ENCODE measurements around a stretch of chr7.

GRCh38 chr7:8143432-8144440 is 118.2 kb downstream of the ICA1 start:
- RRBS: no CpG with 5 or more reads among the region's 13 CpGs

- RRBS: no CpG with 5 or more reads among the region's 4 CpGs
Observed at GRCh38 chr7:9863405-9863885, 1076.5 kb downstream of the NDUFA4 start.

GRCh38 chr7:9889201-9889748 is 1050.7 kb downstream of the NDUFA4 start:
- RRBS: no CpG with 5 or more reads among the region's 3 CpGs

DNA sequence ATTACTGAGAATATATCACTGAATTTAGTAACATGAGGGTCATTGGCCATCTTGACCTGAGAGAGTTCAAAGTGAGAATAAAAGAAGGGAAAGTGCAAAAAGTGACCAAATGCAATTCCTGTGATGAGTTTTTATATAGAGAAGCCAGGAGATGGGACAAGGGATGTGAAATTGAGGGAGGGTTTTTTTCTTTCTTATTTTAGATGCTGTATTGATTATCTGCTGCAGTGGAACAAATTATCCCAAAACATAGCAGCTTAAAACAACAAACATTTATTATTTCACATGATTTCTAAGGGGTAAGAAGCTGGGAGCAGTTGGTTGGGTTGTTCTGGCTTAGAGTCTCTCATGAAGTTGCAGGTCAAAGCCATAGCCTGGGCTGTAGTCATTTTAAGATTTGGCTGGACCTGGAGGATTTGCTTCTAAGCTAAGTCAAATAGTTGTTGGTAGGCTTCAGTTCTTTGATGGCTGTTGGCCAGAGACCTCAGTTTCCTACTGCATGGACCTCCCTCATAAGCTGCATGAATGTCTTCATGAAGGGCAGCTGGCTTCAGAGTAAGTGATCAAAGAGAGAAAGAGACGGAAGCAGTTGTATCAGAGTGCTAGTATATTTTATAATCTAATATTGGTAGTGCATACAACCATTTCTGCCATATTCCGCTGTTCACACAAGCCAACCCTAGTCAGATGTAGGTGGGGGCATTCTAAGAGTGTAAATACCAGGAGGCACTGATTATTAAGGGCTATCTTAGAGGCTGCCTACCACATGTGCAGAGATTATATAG is 23.8 kb downstream of the PHF14 start:
- RRBS: no CpG with 5 or more reads among the region's 2 CpGs

GRCh38 chr7:11022769-11023003 is 49.0 kb downstream of the PHF14 start:
- RRBS: no CpG with 5 or more reads among the region's 3 CpGs

- RRBS: no CpG with 5 or more reads among the region's 5 CpGs
Observed at GRCh38 chr7:11152325-11152959, 178.8 kb downstream of the PHF14 start.

DNA sequence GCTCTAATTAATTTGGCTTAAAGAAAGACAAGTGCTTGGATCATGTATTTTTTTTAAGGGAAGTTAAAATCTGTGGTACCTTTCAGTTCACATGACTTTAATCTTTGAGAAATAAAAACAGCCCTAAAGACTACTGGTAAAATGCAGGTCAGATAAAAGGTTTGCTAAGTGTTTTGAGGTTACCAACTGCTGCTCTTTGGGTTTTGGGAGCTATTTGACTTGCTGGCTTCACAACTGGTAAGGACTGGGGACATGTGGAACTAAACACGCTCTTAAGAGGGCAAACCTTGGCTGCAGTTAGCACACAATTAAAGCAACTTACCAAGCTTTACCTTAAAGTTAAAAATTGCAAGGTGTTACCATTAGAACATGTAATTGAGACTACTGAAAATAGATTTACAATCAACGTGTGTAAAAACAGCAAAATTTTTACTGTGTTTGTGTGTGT is 220.2 kb downstream of the PHF14 start:
- RRBS: no CpG with 5 or more reads among the region's 2 CpGs

DNA sequence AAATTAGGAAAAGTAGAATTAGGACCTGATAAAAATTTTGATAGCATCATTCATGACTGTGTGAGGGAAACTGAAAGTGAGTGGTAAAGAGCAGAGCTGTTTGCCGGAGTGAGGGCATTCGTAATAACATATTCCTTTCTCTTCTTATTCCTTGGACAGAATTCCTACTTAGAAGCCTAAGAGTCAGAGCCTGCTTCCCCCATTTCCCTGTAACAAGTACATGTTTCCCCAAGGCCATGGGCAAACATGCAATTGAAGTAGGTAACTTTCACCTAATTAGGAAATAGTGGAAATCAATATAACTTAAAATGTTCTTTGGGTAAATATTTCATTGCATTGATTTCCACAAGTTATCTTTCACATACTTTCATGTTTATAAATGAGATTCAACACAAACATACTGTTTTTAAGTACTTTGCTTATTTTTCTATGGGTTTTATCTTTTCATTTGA is 309.9 kb downstream of the THSD7A start:
- RRBS: no CpG with 5 or more reads among the region's 2 CpGs

DNA sequence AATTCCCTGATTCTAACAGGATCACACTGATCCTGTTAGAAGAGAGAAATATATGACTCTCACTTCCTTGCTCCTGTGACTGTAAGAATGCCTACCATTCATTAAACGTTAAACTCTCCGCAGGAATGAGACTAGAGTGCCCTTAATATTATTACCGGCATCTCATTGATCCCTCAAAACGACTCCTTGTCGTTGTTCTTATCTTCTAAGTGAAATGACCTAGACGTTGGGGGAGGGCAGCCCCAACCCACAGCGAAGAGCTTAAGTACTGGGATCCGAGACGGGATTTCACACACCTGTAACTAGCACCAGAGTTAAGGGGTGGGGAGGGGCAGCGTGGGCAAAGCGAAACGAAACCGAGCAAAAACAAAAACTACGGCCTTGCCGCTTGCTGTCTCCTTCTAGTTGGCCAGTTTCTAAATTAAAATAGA is 650 bp upstream of the TMEM106B start:
- RRBS: no CpG with 5 or more reads among the region's 15 CpGs

DNA sequence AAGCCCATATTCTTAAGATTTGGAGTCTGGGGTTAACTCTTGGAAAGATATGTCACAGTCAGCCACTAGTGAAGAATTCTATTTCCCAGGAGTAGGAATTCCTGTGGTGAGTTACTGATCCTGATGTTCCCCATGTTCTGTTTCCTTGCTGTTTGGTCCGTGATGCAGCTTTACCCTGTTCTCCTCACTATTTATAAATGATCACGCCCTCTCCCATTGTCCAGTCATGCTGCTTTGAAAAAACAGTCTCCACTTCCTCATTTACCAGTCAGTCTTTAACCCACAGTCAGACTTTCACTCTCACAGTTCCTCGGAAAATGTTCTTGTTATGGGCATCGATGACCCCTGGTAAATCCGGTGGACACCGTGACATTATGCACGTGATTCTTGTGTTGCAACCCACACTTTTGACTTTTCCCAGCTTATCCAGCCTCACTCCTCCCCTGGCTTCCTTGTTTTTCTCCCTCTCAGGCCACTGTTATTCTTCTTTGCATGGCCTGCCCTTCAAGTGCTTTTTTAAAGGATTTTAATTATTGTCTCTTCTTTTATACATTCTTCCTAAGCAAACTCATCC is 14.4 kb downstream of the SCIN start:
- RRBS: no CpG with 5 or more reads among the region's 7 CpGs

- RRBS: no CpG with 5 or more reads among the region's 3 CpGs
Observed at GRCh38 chr7:12638060-12638745, 49.2 kb upstream of the ARL4A start.

DNA sequence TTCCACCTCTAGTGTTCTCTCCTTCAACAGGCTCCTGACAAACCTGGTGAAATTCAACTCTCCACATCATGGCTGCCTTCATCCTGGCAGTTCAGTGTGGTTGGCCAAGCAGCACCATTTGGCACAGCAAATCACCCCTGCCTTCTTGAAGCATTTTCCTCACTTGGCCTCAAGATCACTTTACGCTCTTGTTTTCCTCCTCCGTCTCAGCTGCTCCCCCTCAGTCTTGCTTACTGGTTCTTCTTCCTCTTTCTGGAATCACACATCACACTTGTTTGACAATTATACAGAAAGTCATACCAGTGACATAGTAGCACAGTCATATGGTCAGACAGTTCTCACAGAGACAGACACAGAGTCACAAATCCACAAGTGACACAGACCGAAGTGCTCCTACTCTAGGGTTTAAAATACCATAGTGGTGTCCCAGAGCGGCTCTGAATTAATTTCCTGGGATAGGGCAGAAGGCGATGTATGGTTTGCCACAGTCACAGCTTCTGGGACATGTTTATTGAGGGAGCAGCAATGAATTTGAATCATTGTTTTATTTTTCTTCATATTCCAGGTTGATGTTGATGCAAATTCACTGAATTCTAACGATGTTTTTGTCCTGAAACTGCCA is 43.7 kb upstream of the ARL4A start:
- RRBS: no CpG with 5 or more reads among the region's 6 CpGs

GRCh38 chr7:12718835-12719516 is 31.5 kb downstream of the ARL4A start:
- RRBS: no CpG with 5 or more reads among the region's 4 CpGs

GRCh38 chr7:12719517-12720091 is 32.2 kb downstream of the ARL4A start:
- RRBS: no CpG with 5 or more reads among the region's 5 CpGs

GRCh38 chr7:12839634-12840165 is 152.3 kb downstream of the ARL4A start:
- RRBS: no CpG with 5 or more reads among the region's 10 CpGs

GRCh38 chr7:13850005-13850448 is 139.4 kb downstream of the ETV1 start:
- RRBS: no CpG with 5 or more reads among the region's 6 CpGs

- RRBS: no CpG with 5 or more reads among the region's 5 CpGs
Observed at GRCh38 chr7:13981018-13981673, 8.3 kb downstream of the ETV1 start.

GRCh38 chr7:13985904-13986730 is 3.3 kb downstream of the ETV1 start:
- RRBS: no CpG with 5 or more reads among the region's 4 CpGs

- RRBS: 94% methylated on average over 7 of the region's 36 CpGs
Observed at GRCh38 chr7:13991009-13991784, 1.7 kb upstream of the ETV1 start.

- RRBS: no CpG with 5 or more reads among the region's 3 CpGs
Observed at GRCh38 chr7:15829555-15830180, 143.2 kb upstream of the MEOX2 start.